ENCODE measurements around the gene RBM33.

GRCh38 chr7:154684956-154685380 lies 318.0 kb downstream of the PAXIP1 start:
- RRBS: no CpG with 5 or more reads among the region's 4 CpGs

GRCh38 chr7:154892662-154893296 lies 110.1 kb downstream of the PAXIP1 start:
- RRBS: 28% methylated on average over 12 of the region's 31 CpGs

DNA sequence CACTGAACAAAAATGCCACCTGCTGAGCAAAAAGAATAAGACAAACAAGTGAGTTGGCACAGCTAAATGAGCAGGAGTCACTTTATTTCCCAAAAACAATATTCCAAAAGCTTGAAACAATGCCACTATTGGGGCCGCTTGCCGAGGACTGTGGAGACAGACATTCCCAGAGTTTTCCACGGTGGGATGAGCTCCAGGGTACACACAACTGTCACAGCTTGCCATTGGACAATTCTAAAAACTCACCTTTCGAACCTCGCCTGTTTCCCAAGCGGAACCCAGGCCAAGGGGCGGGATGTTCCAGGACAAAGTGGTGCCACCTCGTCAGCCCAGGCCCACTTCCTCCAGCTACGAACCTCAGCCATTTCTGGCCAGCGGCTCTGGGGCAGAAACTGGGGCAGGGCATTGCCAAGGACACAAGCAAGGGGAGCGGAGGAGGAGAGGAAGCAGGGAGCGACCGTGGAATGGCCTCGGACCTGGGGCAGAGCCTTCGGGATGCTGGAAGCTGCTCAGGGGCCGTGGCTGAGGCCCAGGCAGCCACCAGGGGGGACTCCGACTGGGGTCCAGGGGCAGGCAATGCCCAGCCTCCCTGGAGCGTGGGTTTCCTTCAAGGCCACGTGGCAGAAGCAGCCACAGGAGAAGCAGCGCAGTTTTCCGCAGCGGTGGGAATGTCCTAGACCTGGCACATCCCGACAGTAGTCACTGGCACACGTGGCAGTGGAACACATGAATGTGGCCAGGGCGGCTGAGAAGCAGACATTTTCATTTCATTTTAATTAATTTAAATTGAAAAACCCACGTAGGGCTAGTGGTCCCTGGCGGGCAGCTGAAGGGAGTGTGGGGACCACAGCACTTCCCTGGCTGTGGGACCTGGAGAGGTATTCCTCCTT lies 44.6 kb upstream of the INSIG1 start:
- RRBS: no CpG with 5 or more reads among the region's 27 CpGs

DNA sequence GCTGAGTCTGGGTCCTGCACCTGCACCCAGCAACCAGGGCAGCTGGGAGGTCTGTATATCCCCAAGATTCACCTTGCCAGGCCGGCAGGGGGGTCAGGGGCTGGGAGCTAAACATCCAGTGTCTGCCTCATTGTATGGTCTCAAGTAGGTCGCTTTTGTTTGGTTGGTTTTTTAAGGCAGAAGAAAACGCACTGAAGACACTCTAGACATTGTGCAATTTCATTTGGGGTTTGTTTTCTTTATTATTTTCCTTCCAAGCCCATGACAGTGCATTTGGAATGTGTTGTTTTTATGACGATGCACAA lies 27.7 kb upstream of the INSIG1 start:
- RRBS: no CpG with 5 or more reads among the region's 4 CpGs

DNA sequence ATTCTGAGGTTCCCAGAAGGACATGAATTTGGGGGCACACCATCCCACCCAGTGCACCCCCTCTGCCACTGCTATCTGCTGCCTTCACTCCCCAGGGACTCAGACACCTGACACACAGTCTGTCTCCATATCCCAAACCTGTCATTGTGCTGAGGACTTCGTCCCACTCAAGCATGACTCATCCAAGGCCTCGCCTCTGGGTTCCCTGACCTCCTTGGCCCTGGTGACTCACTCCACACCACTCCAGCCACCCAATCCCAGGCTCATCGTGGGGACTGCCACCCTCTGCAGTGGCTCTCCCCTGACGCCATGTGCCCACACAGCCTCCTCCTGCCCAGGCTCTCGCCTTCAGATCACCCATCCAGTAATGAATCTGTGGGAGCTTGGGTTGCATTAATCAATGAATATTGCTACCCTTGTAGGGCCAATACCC lies 6.6 kb upstream of the INSIG1 start:
- RRBS: no CpG with 5 or more reads among the region's 5 CpGs

- RRBS: no CpG with 5 or more reads among the region's 13 CpGs
Observed at GRCh38 chr7:155308686-155309122, 11.0 kb downstream of the INSIG1 start.

DNA sequence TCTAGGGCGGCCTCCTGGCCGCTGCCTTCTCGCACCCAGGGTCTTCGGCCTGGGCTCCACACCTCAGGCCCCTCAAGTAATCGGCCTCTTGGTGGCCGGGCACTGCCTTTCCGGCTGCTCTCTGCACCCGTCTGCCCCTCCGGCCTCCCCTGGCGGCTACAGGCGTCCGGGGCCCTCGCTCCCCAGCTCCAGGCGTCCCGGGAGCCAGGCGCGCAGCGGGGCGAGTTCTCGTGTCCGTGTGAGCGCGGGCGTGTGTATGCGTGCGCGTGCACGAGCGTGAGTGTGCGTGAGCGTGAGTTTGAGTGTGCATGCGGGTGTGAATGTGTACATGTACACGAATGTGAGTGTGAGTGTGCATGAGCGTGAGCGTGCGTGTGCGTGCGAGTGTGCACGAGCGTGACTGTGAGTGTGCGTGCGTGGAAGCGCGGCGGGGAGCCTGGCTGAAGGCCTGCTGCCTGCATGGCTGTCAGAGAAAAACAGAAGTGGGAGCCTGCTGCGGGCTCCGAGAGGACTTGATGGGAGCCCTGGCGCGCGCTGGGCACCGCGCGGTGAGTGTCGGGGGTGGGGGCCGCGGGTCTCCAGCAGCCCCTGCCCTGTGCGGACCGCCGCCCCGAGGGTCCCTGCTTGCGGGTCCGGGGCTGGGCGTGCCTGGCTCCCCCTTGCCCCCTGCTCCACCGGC lies 76.0 kb upstream of the EN2 start:
- RRBS: 5% methylated on average over 3 of the region's 64 CpGs

- RRBS: 2% methylated on average over 68 of the region's 113 CpGs
Observed at GRCh38 chr7:155643864-155644981, at the start of gene RBM33. TSS of gene RBM33 (plus strand) at chr7:155644661.

DNA sequence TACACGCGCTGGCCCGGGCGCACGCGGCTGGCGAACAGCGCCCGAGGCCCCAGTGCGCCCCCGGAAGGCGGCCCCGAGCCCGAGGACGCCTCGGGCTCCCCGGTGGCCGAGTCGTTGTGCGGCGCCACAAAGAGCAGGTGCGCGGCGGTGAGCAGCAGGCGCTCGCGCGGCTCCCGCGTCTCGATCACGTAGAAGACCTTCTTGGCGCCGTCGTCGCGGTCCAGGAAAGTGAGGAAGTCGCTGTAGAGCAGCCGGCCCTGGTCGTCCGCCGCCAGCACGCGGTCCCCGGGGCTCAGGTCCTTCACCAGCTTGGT lies 9.0 kb downstream of the SHH start:
- RRBS: 5% methylated on average over 18 of the region's 45 CpGs

DNA sequence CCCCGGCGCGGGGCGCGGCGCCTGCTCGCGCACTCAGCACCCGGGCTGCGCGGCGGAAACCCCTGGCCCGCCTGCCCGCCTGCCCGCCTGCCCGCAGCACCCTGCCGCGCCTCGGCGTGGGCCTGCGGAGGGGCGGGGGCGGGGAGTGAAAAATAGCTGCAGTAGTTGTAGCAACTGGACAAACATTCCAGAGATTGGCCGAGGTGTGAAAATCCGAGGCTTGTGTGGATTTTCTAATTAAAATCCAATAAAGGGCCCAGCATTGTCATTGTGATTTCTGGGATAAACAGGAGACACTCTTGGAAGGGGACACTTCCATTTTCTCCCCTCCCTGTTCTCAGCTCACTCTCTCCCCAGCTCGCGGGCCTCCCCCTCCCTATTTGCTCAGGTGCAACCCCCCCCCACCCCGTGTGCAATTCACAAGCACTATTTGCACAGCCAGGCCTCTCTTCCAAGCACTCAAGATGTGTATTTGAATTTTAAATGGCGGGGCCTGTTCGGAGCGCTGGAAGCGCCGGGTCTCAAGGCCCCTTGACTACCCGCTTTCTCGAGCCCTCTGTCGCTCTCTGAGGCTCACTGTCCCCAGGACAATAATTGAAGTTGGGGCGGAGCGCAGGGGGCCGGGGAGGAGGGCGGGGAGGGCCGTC lies 8.0 kb downstream of the SHH start:
- RRBS: 3% methylated on average over 15 of the region's 41 CpGs

DNA sequence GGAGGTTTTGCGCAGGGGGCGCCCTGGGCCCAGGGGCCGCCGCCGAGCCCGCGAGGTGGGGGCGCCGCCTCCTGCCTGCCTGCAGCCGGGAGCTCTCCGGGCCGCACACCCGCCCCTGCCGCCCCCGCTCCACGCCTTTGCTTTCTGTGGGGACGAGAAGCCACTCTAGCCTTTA lies 7.2 kb downstream of the SHH start:
- RRBS: 2% methylated on average over 5 of the region's 17 CpGs

GRCh38 chr7:155805367-155805935 lies 6.8 kb downstream of the SHH start:
- RRBS: 2% methylated on average over 29 of the region's 48 CpGs

- RRBS: 3% methylated on average over 12 of the region's 57 CpGs
Observed at GRCh38 chr7:155810040-155810836, 2.0 kb downstream of the SHH start.

- RRBS: no CpG with 5 or more reads among the region's 12 CpGs
Observed at GRCh38 chr7:155953664-155954103, 141.4 kb upstream of the SHH start.

DNA sequence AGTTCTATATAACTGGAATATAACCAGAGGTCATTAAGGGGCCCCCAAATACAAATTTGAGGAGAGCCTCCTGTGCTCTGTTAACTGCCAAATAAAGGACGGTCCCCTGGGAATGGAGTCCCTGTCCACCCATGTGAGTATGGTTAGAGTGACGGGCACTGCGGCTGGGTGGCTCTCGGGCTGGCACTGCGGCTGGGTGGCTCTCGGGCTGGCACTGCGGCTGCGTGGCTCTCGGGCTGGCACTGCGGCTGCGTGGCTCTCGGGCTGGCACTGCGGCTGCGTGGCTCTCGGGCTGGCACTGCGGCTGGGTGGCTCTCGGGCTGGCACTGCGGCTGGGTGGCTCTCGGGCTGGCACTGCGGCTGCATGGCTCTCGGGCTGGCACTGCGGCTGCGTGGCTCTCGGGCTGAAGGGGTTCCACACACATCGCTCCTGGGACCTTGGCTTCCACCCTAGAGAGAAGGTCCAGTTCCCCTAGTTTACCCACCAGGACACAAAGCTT lies 292.8 kb upstream of the RNF32 start:
- RRBS: no CpG with 5 or more reads among the region's 25 CpGs

DNA sequence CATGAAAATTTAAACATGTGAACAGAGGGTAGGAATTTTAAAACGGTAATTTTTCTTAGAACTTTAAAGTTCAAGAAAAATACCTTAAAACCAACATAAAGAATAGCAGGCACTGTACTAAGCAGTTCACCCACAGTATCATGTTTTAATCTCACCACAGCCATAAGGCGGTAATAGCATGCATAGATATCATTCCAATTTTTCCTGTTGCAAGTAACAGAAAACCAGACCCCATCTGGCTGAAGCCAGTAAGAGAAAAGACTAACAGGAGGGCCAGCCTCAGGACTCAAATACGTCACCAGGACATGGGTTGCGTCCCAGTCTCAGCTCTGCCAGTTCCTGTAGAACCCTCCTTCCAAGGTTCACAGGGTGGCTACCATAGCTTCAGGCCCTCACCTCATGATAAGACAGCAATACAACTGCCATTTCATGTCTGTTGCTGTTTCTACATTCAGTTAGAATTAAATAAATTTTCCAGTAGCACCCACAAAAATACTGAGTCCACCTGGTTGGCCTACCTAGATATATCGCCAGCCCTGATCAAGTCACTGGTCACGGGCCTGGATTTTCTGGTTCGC lies 2.1 kb upstream of the RNF32 start:
- RRBS: no CpG with 5 or more reads among the region's 7 CpGs

GRCh38 chr7:156664946-156665824 lies 24.6 kb downstream of the RNF32 start:
- RRBS: no CpG with 5 or more reads among the region's 10 CpGs

DNA sequence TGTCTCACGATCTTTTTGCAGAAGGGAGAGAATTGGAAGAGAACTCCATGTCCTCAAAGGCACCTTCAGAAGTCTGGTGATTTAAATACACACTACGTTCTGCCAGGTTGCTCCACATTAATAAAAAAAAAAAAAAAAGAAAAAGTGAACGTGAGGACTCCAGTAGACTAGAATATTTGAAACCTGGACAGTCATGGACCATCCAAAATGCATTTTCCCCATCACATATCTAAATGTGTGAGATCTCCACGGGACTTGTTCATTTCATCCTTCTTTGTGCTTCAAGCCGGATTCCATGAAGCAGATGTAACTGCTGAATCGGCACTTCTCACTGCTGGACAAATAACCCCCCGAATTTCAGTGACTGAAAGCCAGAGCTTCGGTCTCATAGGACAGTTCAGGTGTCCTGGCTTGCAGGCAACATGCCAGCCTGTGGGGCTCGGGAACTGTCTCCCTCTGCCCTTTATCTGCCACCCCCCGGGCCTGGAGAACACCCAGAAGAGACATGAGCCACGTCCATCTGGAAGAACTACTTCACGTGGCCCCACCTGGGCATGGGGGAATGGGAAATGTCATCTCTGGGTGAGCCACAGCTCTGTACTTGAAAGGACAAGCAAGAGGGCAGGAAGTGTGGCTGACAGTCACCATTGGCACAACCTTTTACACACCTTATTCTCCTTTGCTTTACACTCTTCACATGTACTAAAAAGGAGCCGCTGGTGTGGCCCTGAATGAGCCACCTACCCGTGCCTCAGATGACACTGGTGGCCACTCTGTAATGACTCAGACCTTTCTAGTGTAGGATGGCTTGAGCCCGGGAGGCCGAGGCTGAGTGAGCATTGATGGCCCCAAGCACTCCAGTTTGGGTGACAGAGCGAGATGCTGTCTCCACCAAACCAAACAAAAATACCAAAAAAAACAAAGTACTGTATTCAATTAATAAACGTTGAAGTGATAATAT lies 33.5 kb downstream of the RNF32 start:
- RRBS: no CpG with 5 or more reads among the region's 18 CpGs

- RRBS: 80% methylated on average over 2 of the region's 25 CpGs
Observed at GRCh38 chr7:156675172-156676052, 34.8 kb downstream of the RNF32 start.

DNA sequence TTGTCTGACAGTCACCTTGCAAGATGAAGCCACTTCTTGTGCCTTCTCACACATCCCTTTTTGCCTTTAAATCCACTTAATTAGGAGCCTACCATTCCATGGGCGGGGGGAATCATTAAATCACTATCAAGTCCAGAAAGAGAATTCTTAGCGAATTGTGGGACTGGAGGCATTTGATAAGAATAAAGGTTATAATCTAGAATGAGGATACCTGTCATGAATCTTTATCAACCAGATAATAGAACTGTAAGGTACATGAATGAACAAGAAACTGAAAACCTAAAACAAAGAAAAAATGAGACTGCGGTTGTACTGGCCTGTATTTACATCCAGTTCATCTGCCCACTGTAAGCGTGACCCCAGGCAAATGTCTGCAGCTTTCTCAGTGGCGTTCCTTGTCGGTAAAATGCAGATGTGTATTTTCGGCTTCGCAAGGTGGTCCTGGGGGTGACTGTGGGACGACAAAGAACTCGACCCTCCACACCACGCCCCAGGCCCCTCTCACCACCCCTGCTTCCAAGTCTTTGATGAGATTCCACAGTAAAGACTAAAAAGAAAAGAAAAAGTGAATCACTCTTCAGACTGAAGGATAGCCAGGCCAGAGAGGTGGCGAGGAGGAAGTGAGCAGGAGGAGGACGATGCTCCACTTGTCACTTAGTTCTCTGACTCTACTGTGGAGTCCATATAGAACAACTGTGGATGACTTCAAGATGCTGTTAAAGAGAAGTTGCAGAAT lies 38.4 kb downstream of the RNF32 start:
- RRBS: no CpG with 5 or more reads among the region's 13 CpGs

All from pericardium (tissue), 1 donor.